ENCODE measurements around a stretch of chr11.

GRCh38 chr11:10932050-10932556, 74.2 kb upstream of the ZBED5 start:
- RRBS = no CpG with 5 or more reads among the region's 7 CpGs

DNA sequence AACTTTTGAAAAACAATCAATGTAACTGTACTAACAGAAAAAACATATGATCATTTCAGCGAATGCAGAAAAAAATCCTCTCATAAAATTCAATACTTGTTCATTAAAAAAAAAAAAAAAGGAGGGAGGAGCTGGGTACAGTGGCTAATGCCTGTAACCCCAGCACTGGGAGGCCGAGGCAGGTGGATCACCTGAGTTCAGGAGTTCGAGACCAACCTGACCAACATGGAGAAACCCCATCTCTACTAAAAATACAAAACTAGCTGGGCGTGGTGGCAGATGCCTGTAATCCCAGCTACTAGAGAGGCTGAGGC, 59.2 kb upstream of the GALNT18 start:
- RRBS = no CpG with 5 or more reads among the region's 4 CpGs

DNA sequence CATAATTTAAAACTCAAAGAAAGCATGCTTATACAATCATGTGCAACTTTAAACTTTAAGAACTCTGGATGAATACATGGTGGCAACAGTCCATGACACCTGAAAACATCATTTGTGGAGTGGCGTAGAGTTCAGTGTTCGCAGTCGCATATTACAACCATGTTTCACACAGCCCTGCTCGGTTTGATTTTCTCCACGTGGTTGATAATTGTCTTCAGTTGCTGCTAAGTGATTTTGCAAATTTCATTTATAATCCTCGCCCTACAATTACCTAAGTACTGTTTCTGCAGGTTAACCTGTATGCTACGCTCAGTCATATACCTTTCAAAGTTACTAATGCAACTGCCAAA, 45.3 kb downstream of the DKK3 start:
- RRBS = no CpG with 5 or more reads among the region's 7 CpGs

DNA sequence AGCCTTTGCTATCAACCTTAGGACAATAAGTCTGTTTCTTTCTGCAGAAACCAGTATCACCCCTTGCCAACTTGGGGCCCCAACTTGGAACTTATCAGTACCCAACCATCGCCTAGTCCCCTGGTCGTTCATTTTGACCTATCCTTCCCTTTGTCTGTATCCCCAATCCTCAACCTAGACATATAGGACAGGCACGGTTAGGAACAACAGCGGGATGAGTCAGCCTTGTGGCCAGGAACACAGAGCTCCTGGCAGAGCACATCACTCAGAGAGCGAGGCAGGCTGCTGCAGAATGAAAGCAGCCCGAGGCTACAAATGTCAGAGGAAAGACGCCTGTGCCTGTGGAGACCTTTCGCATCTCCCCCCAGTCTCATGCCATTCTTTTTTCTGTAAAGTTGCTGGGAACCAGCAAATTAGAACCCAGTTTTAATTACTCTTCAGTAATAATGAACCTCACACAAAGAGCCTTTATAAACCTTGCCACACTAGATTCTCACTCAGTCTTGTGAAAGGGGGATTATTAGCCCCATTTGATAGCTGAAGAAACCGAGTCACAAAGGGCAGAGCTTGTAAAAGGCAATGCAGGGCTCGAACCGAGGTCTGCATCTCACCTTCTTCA, 14.5 kb downstream of the DKK3 start:
- RRBS = no CpG with 5 or more reads among the region's 11 CpGs

GRCh38 chr11:11995625-11996139, 12.7 kb downstream of the DKK3 start:
- RRBS = no CpG with 5 or more reads among the region's 6 CpGs

DNA sequence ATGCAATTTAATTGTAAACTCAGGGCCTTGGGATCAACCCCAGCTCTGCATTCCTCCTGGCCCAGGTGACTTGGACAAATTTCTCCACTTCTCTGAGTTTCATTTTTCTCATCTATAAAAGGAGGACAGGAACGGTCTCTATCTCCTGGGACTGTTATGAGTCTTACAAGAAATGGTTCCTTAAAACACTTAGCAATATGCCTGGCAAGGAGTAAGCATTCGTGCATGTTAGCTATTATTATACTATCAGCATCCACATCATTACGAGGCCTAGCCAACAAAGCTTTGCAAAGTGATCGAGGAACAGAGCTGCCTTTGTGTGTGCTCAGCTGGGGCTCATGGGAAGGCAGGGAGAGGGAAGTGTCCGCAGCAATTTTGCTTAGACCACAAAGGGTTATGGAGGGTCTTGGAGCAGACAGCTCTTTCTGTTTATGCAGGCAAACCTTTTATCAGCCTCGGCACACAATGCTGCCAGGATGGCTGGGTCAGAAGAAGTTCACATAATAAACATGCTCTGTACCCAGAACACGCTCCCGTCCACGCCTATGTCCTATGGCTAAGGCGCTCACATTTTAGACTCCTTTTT, 10.8 kb upstream of the DKK3 start:
- RRBS = no CpG with 5 or more reads among the region's 10 CpGs

DNA sequence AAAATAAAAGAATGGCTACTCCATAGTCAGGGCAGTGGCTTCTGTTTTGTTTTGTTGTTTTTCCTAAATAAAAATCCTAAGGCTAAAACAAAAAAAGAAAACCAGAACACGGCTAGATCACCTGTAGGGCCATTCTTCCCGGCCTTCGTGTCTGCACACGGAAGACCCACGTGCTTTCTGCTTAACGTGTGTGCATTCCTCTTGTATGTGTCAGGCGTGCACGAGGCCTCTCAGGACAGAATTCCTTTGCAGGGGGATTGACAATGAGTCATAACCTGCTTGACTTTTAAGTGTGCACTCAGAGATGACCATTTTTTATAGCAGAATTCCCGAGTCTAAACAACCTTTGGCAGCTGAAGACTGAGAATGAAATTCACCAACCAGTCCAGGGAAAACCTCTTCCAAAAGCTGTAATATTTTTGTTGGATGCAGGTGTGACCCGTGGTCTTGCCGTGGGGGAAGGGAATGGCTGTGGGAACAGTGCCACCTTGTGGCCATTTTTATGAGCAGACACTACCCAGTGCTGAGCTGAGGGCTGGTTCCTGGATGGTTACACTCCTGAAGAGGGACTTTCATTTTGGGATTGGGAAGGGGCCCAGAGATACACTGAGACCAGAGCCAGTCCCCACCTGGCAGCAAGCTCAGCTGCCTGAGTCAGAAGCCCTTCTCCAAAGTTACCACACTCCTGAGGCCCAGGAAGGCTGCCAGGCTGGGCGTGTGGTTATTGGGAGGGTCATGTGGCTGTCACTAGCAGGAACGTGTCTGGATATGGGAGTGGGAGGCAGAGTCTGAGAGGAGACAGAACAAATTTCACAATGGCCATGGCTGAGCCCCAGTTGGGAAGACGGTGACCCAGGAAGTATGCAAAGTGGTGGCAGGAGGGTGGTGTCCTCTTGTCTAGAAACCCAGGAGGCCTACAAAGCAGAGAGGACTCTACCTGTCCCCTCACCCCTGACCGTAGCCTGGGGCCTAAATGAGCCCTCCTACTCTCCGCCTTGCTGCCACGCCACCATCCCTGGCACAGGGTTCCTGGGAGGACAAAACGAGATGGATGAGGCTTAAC, 35.8 kb upstream of the DKK3 start:
- RRBS = no CpG with 5 or more reads among the region's 18 CpGs

DNA sequence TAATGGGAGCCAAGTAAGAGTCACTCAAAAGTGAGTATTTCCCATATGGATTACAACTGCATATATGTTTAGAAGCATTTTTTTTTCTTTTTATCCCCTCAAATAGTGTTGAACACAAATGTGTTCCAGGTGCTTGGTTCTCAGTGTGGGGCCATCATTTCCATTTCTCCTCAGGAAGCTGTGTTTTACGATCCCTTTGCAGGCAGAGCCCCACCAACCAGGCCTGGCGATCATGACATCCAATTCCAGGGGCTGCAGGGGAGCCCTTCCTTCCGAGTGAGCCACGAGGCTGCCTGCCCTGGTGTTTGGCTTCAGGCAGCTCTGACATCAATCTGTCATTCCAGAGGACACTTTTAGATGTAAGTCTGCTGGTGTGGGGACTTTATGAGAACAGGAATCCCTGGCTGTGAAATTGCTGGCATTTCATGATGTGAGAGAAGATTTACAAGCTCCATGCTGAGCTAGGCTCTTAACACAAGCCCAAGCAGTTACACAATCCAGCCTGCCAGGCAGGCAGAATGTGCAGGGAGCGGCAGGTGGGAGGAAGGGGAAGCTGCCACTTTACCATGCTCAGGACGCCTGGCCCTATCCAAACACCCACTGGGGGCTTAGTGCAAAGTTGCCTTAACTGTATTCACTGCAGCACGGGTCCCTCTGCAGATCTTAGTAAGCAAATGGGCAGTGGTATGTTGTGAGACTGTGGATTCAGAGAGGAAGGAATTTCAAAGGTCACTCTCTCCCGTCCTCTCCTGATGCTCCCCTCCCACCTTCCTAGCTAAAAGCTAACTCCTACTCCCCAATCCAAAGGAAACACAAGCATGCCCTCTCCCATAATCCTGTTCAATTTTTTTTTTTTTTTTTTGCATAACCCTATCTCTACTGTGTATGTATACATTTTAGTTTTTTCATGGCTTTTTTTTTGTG, 43.5 kb upstream of the MICAL2 start:
- RRBS = no CpG with 5 or more reads among the region's 8 CpGs

GRCh38 chr11:12069296-12069632, 41.1 kb upstream of the MICAL2 start:
- RRBS = no CpG with 5 or more reads among the region's 9 CpGs

- RRBS = 3% methylated on average over 11 of the region's 25 CpGs
Observed at GRCh38 chr11:12110228-12110504, 224 bp upstream of the MICAL2 start.

DNA sequence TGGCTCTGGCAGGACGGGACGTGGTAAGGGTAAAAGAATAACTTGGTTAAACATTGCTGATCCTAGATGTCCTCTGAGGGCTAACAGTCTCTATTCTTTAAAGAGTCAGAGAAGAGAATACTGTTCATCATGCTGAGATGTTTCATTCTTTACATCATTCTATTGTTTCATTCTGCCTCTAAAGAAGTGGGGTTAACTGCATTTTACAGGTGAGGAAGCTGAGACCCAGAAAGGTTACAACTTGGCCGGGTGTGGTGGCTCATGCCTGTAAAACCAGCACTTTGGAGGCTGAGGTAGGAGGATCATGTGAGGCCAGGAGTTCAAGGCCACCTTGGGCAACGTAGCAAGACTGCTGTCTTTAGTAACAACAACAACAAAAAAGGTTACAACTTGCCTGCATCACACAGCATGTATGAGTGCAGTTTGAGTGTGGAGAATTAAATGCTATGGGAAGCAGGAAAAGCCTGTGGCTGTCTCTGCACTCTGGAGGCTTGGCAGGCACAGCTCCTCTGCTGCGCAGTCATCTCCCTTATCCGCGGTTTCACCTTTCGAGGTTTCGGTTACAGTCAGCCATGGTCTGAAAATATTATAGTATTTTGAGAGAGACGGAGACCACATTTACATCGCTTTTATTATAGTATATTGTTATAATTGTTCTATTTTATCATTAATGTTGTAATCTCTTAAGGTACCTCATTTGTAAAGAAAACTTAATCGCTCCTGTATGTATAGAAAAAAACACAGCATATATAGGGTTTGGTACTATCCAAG, 2.8 kb downstream of the MICAL2 start:
- RRBS = no CpG with 5 or more reads among the region's 12 CpGs

- RRBS = no CpG with 5 or more reads among the region's 6 CpGs
Observed at GRCh38 chr11:12119367-12119886, 9.0 kb downstream of the MICAL2 start.

- RRBS = no CpG with 5 or more reads among the region's 4 CpGs
Observed at GRCh38 chr11:12134283-12134499, 23.8 kb downstream of the MICAL2 start.

- RRBS = no CpG with 5 or more reads among the region's 6 CpGs
Observed at GRCh38 chr11:12195674-12196247, 85.4 kb downstream of the MICAL2 start.

DNA sequence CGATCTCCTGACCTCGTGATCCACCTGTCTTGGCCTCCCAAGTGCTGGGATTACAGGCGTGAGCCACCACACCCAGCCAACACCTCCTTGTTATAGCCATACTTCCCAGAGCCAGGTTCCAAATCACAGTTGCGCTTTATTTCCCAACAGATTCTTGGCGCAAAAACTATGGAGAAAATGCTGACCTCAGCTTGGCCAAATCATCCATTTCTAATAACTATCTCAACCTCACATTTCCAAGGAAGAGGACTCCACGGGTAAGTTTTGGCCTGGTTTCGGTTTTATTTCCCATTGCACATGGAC, 116.4 kb downstream of the MICAL2 start:
- RRBS = no CpG with 5 or more reads among the region's 7 CpGs

DNA sequence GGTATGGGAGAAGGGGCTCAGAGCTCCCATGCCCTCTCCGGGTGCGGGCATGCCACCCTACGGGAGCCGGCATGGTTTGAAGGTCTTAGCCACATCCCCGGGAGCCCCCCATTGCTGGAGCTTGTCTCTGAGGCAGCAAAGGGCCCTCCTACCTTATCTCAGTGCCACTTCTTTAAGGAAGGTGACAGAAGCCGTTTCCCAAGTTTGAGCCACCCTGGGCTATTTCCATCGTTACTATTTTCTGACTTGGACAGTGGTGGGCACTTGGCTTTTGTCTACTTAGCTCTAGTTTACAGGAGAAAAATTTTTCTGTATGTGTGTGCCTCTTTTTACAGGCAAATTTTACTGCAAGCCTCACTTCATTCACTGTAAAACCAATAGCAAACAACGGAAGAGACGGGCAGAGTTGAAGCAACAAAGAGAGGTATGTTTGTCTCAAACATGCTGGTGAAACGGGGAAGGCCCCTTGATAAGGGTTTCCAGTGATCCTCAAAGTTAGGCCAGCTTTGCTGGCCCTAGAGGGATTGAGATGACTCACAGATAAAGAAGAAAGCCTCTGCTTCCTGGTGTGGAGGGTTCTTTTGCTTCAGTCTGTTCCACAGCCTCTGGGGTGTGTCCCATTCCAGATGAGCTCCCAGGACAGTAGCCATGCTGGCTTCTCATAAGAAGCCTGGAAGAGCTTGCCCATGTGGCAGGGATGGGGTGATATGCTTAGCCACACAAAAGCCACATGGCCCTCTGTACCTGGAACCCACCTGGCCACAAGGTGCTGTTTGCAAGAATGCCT, 119.0 kb upstream of the PARVA start:
- RRBS = no CpG with 5 or more reads among the region's 10 CpGs

DNA sequence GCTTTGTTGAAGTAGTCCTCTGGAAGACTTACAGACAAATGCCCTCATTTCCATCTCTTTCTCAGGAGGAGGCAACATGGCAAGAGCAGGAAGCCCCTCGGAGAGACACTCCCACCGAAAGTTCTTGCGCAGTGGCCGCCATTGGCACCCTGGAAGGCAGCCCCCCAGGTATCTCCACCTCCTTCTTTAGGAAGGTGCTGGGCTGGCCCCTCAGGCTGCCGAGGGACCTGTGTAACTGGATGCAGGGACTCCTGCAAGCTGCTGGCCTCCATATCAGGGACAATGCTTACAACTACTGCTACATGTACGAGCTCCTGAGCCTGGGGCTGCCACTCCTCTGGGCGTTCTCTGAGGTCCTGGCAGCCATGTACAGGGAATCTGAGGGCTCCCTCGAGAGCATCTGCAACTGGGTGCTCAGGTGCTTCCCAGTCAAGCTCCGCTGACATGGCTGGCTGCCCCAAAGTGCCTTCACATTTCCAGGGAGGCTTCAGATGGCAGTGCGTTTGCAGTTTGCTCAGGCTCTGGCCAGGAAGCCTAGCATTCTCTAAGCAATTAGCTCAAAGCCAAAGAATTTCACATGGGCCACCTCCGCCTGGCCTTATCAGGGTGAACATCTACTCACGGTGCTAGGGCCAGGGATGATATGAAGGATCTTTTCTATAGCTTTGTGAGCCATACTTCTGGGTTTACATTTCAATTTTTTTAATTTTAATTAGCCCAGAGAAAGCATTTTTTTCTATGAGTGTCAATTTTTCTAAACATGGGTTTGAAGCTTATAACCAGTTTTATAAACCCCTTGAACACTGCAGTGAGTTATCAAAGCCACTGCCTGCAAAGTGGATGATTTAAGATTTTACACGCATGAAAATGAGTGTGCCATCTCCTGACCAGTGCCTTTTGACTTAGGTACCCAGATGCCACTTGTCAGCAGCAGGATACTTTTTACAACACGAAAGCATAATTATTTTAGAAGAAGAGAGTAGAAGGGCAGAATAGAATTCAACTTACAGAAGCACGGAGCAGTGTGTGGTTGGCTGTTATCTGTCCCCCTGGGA, 117.3 kb upstream of the PARVA start:
- RRBS = no CpG with 5 or more reads among the region's 15 CpGs

- RRBS = no CpG with 5 or more reads among the region's 18 CpGs
Observed at GRCh38 chr11:12366050-12366833, 11.1 kb upstream of the PARVA start.

DNA sequence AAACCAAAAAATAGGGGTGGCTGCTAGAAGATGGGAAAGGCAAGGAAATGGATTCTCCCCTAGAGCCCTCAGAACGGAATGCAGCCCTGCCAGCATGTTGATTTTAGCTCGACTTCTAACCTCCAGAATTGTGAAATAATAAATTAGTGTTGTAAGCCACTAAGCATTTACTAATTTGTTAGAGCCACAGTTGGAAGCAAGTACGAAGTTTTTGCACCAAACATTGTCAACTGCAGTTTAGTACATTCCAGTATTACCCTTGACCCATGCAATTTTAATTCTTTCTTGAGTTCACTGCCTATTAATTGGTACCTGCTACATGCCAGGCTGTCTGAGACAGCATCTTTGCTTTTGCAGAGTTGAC, 32.2 kb downstream of the PARVA start:
- RRBS = no CpG with 5 or more reads among the region's 3 CpGs

DNA sequence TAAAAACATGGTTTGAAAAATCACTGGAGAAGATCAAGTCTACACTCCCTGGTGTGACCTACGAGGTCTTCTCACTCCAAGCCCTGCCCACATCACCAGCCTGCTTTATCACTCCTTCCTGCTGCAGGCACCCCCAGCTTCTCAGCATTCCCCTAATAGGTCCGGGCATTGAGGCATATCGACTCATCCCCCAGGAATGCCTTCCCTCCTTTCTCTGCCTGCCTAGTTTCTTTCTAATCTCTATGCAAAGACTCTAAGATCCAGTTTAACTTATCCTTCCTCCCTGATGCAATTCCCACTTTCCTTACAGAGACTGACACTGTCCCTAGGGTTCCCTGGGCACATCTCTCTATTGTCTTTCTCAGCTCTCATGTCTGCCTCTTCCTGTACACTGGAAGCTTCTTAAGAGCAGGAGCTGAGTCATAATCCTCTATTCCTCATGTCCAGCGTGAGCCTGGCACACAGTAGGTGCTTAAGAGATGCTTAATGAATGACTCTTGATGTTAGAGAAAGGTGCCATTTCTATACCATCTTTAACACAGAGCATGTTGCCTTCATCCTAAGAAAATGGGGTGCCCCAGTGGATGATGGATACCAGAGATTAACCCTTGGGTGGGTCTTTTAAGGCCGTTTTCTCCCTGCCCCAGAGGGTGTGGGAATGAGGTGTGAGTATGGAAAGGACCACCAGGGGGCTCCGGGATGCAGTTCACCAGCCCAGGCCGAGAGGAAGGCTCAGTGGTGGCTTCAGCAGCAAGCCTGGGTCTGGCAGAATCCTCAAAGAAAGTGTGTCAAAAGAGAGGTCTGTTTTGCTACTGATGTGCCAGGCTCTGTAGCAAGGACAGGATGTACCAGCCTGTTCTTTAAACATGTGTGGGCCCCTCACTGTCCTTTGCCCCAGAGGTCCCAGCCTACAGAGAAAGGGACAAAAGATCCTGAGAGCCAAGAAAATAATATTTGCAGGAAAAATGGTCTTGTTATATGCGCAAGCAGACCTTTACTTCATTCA, 34.7 kb downstream of the PARVA start:
- RRBS = no CpG with 5 or more reads among the region's 8 CpGs